ENCODE measurements around the genes OR6B2, GPC1 and AQP12A.

DNA sequence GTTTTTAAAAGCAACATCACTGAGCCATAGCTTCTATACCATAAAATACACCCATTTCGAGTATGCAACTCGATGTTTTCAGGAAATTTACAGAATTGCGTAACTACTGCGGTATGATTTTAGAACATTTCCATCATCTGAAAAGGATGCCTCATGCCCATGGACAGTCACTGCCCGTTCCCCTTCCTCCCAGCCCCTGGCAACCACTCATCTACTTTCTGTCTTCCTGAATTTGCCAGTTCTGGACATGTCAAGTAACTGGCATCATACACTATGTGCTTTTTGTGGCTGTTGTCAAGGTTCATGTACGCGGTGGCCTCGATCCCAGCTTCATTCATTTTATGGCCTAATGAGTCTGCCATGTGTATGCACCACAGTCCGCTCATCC lies 88.0 kb downstream of the NDUFA10 start:
- PRO-cap, result no peak

- PRO-cap, result no peak
These were observed 59.8 kb downstream of the NDUFA10 start for GRCh38 chr2:239965407-239965754.

GRCh38 chr2:239977965-239979101 lies 46.8 kb downstream of the NDUFA10 start:
- PRO-cap, result no peak

DNA sequence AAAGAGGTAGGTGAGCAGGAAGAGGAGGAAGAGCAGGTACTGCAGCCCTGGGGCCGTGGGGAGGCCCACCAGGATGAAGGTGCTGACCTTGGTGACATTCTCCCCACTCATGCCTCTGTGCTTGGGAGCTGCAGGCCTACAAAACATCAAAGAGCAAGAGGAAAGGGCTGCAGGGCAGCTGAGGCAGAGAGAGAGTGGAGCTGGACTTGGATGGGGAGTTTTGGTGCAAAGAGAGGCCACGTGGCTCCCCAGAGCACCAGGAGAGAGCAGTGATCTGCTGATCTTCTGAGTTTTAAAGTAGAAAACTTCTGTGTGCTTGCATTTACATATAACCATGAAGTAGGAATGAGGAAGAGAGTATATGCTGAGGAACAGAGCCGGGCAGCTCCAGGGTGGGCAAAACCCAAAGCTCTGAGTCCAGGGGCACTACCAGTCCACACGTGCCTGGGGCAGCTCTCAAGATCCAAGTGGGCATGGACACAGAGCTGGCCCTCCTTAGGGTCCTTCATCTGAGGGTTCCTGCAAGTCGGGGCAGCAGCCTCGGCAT lies at the start of gene OR6B2:
Gene OR6B2, minus strand, starts transcription at position 111 of the 547 bp plus-strand sequence.
- PRO-cap, result no peak

DNA sequence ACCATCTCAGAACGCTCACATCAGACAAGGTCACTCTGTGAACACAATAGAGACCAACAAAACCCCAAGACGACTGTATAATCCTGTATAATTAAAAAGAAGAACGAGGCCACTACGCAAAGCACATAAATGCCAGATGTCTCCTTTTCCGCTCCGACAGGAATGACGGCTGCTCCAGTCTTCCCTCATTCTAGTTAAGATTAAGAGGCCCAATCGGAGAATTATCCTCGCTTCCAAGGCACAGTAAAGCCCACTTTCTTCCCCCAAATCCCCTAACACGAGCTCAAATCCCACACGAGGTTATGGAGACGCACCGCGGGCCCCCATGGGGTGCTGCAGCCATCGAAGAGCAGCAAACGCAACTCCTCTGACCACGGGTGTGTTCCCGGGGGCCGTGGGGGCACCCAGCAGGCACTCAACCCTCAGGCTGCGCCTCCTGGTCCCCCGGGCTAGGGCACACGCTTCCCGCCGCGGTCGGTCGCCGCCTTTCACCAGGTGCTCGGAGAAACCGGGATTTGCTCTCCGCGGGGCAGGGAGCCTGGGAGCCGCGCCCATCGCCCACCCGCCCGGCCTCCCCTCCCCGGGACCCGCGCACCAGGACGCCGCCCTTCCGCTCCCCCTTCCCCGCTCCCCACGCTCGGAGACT lies 425 bp downstream of the COPS9 start:
- PRO-cap, result no peak

DNA sequence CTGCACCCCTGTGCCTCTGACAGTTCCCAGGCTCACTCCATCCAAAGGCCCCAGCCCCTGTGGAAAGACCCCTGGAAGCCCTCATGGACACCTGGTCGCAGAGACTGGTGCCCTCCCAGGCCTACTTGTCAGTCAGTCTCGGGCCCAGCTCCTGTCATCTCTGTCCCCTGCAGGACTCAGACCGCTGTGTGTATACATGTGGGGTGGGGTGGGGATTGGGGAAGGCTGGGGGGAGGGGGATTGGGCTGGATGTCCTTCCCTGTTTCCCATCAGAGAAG lies 96.4 kb upstream of the OTOS start:
- PRO-cap, result no peak

DNA sequence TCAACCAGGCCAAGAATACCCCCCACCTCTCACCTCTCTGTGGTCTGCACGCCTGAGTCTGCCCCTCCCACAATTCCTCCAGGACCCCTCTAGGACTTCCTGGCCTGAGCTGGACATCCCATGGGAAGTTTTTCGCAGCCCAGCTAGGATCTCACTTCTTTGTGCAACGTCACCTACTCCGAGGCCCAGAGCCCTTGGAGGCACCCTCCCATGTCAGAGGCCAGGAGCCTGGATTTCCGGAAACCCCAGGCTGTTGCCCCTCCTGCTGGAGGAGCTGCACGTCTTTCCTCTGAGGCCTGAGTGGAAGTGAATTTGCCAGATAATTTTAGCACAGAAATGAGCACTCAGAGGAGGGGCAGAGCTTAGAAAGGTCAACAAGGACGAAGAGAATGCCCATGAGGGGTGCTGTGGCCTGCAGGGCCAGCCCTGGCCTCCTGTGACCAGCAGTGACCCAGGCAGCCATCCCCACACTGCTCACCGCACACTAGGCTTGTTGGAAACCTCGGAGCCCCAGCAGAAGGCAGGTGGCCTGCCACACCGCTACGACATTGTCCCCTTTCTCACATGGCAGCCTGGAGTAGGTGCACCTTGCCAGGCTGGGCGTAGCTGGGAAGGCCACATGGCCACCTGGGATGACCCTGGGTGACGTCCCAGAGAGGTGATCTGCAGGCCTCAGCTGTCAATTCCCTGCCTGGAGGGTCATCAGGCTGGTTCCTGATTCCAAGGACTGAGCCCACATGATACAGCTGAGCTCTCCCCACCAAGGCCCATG lies 119.3 kb upstream of the OTOS start:
- PRO-cap, result no peak

GRCh38 chr2:240435104-240436137 lies at the start of gene GPC1:
TSS of gene GPC1 (plus strand) at chr2:240435663.
- PRO-cap, result bidirectional peak, plus-strand start at chr2:240435378, minus-strand start at chr2:240435217; unidirectional peak, plus-strand start at chr2:240435663; unidirectional peak, plus-strand start at chr2:240435706

- PRO-cap, result no peak
These were observed 37.7 kb downstream of the ANKMY1 start for GRCh38 chr2:240519996-240520636.

- PRO-cap, result no peak
These were observed 1.1 kb downstream of the RNPEPL1 start for GRCh38 chr2:240569341-240569764.

GRCh38 chr2:240612871-240613259 lies 12.4 kb upstream of the GPR35 start:
- PRO-cap, result no peak

GRCh38 chr2:240626560-240627332 lies 1.5 kb downstream of the GPR35 start:
- PRO-cap, result no peak

- PRO-cap, result no peak
These were observed 8.1 kb downstream of the GPR35 start for GRCh38 chr2:240633478-240633729.

DNA sequence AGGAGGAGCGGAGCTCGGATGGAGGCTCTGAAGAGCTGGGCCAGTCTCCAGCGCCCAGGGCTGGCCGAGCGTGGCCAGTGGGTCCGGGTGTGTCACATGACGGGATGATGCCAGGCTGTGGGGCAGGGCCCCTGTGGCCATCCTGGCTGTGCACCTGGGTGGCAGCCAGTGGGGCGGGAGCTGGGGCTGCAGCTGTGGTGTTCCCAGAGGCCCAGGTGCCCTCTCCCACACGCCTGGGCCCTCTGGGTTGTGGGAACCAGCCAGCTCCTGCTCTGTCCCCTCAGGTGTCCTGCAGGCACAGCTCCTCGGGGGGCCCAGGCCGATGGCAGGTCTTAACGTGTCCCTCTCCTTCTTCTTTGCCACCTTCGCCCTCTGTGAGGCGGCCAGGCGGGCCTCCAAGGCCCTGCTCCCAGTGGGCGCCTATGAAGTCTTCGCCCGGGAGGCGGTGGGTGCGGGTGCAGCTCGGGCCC lies at the start of gene AQP12A:
Gene AQP12A, plus strand, starts transcription at position 275 of the 470 bp plus-strand sequence.
- PRO-cap, result no peak

GRCh38 chr2:240792177-240792701 lies 27.8 kb downstream of the KIF1A start:
- PRO-cap, result no peak

GRCh38 chr2:240889841-240890249 lies 6.1 kb downstream of the MAB21L4 start:
- PRO-cap, result no peak

GRCh38 chr2:240911832-240912367 lies 5.8 kb downstream of the CROCC2 start:
- PRO-cap, result no peak

GRCh38 chr2:241018800-241019740 lies 20.7 kb downstream of the SNED1 start:
- PRO-cap, result no peak

DNA sequence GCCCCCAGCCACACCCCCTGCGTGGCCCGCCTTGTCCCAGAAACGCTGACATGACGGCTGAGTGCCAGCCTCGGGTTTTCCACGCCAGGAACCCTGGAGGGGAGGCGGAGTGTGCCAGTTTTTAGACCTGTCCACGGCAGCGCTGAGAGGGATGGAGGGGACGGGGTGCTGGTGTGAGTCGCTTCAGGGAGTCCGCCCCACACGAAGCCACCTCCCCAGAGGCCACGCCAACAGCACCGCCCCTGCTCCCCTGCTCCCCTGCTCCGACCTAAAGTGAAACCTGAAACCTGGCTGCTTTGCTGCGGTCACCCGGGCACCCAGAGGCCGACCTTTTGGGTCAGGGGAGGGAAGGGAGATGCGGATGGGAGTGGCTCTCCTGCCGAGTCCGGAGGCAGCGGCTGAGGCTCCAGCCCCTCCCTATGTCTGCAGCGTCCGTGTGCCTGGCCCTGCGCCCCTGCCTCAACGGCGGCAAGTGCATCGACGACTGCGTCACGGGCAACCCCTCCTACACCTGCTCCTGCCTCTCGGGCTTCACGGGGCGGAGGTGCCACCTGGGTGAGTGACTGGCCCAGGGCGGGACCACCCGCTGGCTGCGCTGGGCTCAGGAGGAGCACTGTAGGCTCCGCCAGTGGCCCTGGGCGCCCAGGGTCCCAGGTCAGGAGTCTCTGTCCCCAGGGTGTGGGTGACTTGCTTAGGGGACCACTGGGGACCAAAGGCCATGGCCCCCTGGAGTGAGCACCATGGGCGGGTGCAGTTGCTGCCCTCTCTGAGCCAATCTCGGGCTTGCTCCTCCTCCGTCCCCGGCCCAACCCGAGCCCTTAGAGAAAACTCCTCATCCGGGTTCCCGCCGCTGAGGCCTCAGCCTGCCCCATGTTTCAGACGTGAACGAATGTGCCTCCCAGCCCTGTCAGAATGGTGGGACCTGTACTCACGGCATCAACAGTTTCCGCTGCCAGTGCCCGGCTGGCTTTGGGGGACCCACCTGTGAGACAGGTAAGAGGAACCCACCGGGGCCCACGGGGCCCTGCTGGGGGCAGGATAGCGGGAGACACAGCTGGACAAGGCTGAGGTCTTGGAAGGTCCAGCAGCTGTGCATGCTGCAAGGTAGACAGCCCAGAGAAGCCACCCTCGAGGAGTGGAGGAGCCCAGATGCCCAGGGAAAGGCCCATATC lies 38.3 kb downstream of the SNED1 start:
- PRO-cap, result bidirectional peak, plus-strand start at position 39 of the sequence, minus-strand start outside the sequence; unidirectional peak, plus-strand start at position 39 of the sequence; bidirectional peak, plus-strand start at position 558 of the sequence, minus-strand start at position 270 of the sequence; bidirectional peak, plus-strand start at position 835 of the sequence, minus-strand start at position 742 of the sequence

DNA sequence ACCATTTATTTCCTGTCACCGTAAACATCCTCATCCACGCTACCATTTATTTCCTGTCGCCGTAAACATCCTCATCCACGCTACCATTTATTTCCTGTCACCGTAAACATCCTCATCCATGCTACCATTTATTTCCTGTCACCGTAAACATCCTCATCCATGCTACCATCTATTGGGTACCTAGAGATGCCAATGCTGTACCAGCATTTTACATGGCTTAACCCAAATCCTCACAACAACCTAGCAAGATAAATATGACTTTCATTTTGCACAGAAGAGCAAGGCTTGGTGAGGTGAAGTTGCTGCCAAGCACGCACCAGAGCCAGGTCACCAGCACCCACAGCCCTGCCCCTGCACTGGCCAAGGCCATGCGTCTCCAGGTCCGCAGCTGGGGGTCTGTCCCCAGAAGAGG lies 6.9 kb upstream of the MTERF4 start:
- PRO-cap, result bidirectional peak, plus-strand start at position 172 of the sequence, minus-strand start outside the sequence